ENCODE results near the genes BRD1 and TRABD.

GRCh38 chr22:47176889-47177292 lies 414.4 kb downstream of the TBC1D22A start:
- PRO-cap, result no peak

GRCh38 chr22:48090530-48090853 lies 398.9 kb upstream of the TAFA5 start:
- PRO-cap, result no peak

- PRO-cap, result no peak
Measured at GRCh38 chr22:48254327-48254676, 235.1 kb upstream of the TAFA5 start.

DNA sequence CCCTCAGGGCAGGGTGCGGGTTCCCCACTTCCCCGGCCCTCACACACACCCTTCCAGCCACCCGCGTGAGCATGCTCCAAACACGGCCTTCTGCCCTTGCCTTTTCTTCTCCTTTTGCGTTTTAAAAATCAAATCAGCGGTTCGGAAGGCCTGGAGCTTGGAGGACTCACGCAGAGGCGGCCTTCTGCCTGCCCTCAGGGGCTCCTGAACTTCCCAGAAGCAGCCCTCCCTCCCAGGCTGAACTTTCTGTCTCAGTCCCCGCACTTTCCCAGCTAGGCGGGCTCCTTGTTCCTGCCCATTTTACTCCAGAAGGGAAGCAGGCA lies 98.3 kb downstream of the TAFA5 start:
- PRO-cap, result no peak

GRCh38 chr22:49235809-49236389 lies 591.8 kb downstream of the BRD1 start:
- PRO-cap, result no peak

- PRO-cap, result unidirectional peak, minus-strand start at chr22:49658401
Measured at GRCh38 chr22:49658349-49658805, 169.3 kb downstream of the BRD1 start.

GRCh38 chr22:49775964-49776487 lies 51.6 kb downstream of the BRD1 start:
- PRO-cap, result no peak

DNA sequence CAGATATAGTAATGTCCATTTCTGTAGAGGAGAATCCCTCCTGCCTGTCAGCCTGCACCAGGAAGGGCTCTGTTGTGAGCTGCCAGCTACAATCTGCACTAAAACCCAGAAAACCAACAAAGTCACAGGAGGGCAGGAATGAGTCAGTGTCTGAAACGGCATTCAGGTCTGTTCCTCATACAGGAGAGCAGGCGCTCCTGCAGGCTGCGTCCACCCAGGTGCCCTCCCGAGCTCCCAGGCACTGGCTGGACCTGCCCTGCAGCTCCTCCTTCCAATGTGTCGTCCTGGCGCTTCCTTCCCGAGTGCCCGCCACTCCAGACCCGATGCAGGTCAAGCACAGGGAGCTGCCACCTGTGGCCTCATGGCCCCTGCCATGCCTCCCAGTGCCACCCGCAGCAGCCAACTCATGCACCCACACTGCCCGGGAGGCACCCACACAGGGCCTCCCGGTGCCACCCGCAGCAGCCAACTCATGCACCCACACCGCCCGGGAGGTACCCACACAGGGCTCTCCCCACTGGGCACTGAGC lies 12.0 kb downstream of the BRD1 start:
- PRO-cap, result no peak

DNA sequence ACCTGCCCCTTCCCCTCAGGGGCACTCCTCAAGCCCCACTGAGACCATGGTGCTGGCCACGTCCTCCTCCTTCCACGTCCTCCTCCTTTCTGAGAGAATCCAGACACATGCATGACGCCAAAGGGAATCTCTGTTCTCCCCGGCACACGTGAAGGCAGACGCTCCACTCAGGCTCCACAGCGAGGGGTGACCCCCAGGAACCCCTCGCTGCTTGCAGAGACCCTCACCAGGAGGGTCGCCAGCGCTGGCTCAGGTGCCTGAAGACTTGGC lies 2.6 kb downstream of the BRD1 start:
- PRO-cap, result no peak

DNA sequence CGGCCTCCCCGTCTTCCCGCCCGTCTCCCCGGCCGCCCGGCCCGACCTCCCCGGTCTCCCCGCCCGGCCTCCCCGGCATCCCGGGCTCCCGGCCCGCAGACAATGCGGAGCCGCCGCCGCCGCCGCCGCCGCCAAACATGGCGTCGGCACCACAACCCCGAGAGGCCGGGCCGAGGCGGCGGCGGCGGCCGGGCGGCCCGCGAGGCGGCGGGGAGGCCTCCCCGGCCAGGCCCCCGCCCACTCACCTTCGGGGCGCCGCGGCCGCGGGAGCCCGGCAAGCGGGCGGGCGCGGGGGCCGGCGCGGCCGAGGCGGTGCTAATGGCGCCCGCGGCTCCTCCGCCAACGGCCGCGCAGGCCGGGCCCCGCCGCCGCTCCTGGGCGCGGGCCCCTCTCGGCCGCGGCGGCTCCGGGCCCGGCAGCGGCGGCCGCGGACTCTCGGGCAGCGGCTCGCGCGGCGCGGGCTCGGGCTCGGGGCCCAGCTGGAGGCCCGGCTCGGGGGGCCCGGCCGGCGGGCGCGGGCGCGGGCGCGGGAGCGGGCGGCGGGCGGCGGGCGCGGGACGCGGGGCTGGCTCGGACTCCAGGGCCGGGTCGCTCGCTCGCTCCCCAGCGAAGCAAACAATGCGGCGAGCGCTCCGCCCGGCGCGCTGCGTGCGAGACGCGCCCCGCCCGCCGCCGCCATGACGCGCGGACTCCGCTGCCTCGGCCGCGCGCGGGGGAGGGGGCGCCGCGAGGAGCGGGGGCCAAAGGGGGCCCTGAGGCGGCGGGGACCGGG lies at the start of gene BRD1:
BRD1 (minus strand) TSS at position 622 of the 772 bp plus-strand sequence.
- PRO-cap, result bidirectional peak, plus-strand start at position 705 of the sequence, minus-strand start at position 620 of the sequence

GRCh38 chr22:49925349-49926420 lies 7.3 kb downstream of the CRELD2 start:
- PRO-cap, result unidirectional peak, plus-strand start at chr22:49925813

DNA sequence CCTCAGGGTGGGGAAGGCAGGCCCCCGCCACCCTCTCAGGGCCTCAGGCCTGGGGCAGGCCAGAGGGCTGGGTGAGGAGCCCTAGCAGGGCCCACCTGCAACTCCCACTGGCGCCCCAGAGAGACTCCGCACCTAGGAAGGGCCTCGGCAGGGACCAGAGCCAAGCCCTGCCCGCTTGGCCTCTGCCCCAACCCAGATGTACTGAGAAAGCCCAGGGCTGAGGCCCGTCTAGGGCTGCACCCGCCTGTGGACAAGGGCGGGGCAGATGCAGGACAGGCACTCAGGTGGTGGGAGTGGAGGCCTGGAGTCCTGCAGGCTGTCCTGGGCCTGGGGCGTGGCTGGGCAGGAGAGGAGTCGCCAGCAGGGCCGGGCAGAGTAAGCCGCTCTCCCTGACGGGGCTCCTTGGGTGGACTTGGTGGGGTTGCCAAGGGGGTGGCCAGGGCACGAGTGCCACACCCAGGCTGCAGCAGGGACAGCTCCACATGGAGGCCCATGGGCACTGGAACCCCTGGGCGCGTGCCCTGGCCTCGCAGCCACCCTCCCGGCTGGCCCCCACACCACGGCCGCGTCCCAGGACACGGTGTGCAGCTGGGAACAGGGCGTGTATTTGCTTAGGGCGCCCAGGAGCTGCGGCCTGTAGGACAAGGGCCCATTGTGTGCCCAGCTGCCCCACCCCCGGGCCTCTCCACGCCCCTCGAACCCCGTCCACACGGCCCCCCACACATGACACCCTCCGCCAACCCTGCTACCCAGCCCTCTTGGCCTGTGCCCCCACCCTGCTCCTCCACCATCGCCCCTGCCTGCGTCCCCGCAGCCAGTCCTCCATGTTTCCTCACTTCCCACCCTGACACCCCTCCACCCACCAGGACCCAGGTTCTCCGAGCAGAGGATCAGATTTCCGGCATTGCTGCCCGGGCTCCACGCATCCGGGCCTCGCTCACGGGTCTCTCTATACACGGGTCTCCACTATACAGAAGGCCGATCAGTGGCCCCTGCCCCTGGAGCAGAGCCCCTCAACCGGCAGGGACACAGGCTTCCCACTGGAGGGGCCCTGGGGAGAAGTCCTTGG lies 11.3 kb upstream of the PIM3 start:
- PRO-cap, result no peak

DNA sequence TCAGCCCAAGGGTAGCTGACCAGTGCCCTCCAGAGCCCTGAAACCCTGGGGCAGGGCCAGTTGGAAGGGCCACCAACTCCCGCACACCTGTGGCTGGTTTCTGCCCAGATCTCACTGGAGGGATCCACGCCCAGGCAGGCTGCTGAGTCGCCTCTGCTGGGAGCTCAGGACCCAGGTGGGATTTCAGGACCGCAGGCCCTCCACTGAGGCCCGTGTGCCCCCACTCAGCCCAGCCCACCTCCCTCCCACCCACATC lies 8.9 kb upstream of the PIM3 start:
- PRO-cap, result no peak

DNA sequence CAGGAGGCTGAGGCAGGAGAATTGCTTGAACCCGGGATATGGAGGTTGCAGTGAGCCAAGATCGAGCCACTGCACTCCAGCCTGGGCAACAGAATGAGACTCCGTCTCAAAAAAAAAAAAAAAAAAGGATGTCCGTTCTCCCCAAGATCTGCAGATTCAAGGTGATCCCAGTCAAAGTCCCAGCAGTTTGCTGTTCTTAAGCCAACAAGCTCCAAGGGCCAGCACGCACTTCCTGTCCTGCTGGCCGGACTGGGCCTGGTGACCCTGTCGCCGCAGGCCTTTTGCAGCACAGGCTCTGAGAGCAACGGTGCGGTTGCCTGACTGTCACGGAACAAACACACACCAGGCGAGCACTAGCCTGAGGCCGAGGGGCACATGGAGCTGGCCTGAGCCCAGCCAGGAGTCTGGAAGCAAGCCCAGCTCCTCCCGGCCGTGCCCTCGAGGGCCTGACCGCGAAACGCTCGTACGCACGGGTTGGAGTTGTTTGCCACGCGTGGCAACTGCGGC lies 14.9 kb upstream of the IL17REL start:
- PRO-cap, result no peak

GRCh38 chr22:50059053-50059788 lies 26.0 kb downstream of the MLC1 start:
- PRO-cap, result no peak

GRCh38 chr22:50185343-50186286 lies at the start of gene TRABD:
TRABD (plus strand) TSS chr22:50185913.
- PRO-cap, result bidirectional peak, plus-strand start at chr22:50185933, minus-strand start at chr22:50185680

DNA sequence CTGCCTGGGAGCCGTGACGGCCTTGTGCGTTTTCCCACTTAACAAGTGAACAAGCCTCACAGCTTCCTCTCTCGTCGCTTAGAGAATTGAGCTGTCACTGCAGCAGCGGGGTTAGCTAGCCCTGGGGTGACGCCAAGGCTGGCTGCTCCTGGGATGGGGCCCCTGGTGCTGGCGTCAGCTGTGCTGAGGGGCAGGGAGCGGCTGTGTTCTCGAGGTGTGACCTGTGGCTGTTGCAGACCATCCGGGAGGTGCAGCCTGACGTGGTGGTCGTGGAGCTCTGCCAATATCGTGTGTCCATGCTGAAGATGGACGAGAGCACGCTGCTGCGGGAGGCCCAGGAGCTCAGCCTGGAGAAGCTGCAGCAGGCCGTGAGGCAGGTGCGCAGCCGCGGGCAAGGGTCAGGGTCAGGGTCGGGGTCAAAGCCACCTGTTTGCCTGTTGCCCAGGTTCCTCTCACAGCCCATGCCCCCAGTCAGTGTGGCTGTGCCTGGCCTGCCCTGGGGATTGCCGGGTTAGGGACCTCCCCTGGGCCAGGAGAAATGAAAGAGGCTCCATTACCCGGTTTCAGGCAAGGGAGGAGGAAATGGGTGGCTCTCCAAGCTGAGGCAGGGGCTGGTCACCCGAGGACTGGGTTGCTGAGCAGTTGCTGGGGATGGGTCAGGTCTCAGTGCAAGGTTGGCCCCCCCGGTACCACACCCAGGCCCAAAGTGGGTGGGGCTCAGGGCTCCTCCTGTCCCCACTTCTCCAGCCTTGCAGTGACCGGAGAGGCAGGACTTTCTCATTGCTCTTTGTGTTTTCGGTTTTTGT lies 5.9 kb upstream of the SELENOO start:
- PRO-cap, result no peak

- PRO-cap, result no peak
Measured at GRCh38 chr22:50199040-50200147, 1.4 kb upstream of the SELENOO start.

DNA sequence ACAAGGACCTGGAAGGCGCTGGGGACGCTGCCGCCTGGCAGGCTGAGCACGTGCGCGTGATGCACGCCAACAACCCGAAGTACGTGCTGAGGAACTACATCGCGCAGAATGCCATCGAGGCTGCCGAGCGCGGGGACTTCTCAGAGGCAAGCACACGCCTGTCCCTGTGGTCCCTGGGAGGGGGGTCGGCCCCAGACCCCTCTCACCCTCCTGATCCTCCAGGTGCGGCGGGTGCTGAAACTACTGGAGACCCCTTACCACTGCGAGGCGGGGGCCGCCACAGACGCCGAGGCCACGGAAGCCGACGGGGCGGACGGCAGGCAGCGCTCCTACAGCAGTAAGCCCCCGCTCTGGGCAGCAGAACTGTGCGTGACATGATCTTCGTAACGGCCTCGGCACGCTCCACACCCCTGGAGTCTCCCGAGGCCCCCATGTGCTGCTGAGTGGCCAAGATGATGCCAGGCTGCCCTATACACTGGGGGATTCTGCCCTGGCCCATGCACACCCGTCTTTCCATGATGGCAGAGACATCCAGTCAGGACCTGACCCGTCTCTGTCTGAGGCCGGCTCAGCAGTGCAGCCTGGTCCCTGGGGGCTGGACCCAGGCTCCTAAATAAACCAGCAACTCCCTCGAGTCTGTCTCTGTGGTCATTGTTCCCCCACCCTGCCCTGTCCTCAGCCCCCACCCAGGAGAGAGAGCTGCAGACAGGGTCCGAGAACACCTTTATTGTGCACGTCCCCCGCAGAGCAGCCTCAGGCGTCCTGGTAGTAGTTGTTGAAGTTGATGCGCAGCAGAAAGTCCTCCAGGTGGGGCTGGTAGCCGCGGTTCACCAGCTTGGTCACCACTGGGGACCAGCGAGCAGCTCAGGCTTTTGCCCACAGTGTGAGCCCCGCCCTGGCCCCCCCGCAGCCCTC lies 16.4 kb downstream of the SELENOO start:
- PRO-cap, result no peak

- PRO-cap, result no peak
Measured at GRCh38 chr22:50298819-50299072, 8.7 kb downstream of the PLXNB2 start.

All from paraaortic lymph node (tissue), 1 donor.